Measurements from ENCODE around the gene VTI1A.

- PRO-cap: no peak
- RAMPAGE, long total RNA: start-site peak on the plus strand at chr10:110964301-110964346, 124 reads
These were observed 44.9 kb downstream of the SHOC2 start for GRCh38 chr10:110964161-110964936.

- PRO-cap: no peak
- RAMPAGE, long total RNA: start-site peak on the minus strand at chr10:112215176-112215513, 6 reads
These were observed 31.9 kb upstream of the GPAM start for GRCh38 chr10:112215194-112216128.

DNA sequence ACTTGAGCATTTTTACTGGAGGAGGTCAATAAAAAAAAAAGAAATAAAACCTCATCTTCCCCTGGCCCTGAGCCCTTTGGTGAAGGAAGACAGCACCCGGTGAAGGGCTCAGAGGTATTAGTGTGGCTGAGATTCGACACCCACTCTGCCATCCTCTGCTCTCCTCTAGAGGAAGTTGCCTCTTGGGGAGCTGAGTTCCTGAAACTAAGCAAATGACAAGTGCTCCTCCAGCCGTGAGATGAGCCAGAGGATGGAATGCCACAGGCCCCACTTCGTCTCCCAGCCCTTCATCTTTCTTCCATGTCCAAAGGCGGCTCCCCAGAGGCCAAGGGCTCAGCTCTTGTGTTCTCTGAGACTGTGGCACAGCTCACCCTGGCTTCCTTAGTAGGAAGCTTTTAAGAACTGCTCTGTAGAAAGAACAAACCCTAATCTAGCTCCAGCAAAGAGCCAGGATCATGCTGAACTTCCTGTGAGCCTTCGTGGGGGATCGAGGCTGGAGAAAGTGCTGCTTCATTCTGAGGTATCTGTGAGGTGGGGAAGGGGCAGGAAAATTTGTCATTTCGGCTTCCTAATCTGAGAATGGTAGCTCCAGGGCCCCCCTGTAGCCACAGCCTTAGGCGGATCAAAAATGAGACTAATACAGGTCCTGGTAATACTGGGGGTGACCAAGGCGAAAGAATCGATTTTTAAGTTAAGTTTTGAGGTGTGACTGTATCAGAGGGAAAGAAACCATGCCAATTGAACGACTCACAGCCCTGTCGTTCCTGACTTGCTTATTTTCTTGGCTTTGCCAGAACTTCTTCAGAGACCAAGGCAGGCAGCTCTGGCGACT is 1.3 kb downstream of the ACSL5 start:
- PRO-cap: unidirectional peak, plus-strand start at position 236 of the sequence
- RAMPAGE, long total RNA: no peak

- PRO-cap: bidirectional peak, plus-strand start at chr10:112447223, minus-strand start at chr10:112446914
- RAMPAGE, long total RNA: start-site peak on the minus strand at chr10:112446737-112446758, 17 reads; start-site peak on the minus strand at chr10:112446890-112446940, 330 reads; start-site peak on the plus strand at chr10:112447212-112447273, 790 reads; start-site peak on the plus strand at chr10:112447345-112447382, 61 reads
These were observed at the start of gene VTI1A for GRCh38 chr10:112446646-112447920. VTI1A (plus strand) TSS chr10:112447215.

DNA sequence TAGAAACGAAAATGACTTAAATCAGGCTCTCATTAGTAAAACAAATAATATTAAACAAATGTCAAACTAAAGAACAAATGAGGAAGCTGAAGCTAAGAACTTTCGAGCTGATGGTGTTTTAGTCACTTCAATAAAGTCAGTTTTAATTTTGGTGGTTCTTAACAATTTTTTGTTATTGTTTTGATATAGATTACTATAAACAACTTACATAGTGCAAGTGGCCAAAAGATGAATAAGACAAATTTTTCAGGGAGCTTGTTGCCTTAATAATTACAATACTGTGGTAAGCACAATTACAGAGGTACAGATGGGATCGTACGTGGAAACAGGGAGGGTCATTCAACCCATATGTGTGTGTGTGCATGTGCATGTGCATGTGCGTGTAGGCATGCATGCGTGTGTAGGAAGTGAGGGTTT is 33.2 kb downstream of the VTI1A start:
- PRO-cap: no peak
- RAMPAGE, long total RNA: no peak

GRCh38 chr10:112831437-112831816 is 118.6 kb upstream of the TCF7L2 start:
- PRO-cap: no peak
- RAMPAGE, long total RNA: no peak

DNA sequence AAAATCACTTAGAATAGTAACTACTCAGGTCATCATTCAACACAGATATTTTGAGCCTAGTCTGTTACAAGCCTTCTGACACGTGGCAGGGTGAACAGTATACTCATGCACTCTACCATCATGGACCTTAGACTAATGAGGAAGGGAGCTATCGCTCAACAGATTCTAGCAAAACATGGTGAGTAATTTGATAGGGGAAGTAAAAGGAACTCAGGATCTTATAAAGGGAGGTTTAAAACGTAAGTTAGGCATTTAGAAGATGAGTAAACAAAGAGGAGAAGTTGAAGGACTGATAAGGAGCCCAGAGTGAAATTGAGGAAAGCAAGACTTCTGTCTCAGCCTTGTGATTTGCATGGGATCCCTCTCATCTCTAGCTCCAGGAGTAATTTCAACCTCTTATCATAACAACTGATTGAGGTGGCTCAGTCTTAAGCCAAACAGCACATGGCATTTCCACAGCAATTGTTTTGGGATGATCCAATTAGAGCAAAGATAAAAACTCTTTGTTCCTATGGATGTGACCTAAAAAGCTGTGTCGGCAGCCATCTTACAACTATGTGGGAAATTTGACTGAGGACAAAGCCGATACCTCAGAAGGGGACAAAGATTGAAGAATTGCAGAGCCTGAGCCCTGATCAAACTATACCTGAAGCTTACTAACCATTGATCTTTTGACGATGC is 69.0 kb upstream of the TCF7L2 start:
- PRO-cap: no peak
- RAMPAGE, long total RNA: no peak

DNA sequence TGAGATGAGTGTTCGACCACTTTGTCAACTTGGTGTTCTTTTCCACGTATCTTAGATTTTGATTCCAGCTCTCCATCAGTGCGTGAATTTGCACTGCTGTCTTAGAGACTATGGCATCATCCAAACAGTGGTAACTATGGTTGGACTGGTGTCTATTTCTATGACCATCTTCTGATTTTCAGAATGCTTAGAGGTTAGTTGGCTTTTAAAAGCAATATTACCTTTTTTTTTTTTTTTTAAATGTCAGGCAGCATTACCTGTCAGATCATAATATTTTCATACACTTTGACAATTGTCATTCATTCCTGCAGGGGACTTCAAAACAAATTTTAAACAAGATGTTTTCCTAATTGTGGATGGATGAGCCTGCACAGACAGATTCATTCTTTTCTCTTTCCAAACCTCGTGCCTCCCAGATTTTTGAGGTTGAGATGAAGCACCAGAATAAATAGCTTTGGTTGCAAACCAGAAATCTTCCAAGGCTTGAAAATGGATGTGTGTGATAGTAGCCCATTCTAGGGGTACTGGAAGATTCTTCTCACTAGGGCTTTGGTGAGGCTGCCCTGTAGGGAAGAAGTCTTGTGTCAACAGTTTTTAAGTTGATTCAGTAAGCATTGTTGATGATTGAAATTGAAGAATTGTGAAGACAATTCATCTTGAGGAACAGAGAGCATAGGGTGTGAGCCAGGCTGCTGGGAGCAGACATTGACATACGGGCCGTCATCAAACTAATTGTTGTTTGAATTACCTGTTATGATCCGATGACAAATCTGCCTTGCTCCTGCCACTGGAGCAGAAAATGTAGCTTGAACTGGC is 26.9 kb downstream of the TCF7L2 start:
- PRO-cap: no peak
- RAMPAGE, long total RNA: start-site peak on the plus strand centred at position 477 of the sequence, 291 bp wide, 21 reads

DNA sequence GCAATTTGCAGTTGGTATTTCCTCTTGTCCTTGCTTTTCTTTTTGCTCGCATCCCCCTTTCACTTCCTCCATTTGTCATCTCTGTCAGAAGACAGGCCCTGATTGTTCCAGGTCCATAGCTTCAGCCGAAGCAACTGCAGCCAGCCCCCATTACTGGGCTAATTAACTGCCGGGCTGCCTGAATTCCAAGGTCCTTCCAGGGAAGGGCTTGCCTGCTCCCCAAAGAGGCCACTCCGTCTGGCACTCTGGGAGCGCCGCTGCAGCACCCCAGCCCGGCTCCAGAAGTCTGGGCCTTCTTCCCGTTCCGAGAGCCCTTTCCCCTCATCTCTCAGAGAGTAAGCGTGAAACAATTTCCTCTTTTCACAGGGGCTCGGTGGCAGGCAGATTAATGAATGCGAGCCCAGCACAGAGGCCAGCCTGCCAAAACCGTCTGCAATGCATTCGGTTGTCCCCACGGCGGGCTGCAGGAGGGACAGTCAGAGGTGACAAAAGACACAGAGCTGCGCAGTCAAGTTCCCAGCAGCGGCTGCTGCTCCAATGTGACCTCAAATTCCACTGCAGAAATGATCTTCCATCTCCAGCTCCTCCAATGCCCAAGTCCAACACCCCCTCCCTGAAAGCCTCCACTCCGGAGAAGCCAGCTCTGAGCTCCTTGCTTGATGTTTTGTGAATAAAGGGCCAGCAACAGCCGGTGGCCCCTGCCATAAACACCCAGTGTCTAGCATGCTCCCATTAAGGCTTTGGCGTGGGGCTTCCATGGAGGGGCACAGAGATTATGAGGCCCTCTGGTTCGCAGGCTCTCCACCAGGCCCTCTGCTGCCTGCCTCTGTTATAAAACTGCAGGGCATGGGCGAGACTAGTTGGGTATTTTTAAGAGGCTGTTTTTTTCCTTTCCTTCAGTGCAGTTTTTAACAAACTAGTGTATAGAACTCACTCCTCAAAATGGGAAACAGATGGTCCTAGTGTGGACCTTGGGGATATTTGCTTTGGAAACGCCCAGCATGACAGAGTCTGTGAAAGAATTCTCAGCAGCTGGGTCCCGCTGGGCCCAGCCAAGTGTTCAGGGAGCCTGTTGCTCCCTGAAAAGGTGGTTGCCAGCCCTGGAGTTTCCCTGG is 279.2 kb upstream of the HABP2 start:
- PRO-cap: no peak
- RAMPAGE, long total RNA: no peak

DNA sequence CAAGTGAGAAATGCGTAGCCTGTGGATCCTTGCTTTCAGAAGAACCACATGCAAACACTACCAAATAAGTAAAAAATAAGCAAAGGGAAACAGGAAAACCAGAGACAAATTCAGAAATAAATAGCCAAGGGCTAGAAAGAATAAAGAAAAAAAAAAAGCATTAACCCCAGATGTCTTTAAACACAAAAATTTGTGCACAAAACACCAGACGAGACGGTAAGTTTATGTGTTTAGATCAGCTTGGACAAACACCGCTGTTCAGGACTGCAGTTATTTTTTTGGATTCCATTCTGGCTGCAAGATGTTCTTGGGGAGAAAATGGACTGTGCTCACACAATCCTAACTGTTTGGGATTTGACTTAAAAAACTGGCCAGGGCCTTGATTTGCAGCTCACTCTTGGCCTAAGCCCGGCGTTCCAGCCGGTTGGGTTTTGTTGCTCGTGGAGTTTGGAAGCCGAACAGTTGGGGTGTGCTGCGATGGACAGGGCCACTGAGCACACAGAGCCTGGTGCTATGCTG is 168.0 kb upstream of the HABP2 start:
- PRO-cap: no peak
- RAMPAGE, long total RNA: no peak

DNA sequence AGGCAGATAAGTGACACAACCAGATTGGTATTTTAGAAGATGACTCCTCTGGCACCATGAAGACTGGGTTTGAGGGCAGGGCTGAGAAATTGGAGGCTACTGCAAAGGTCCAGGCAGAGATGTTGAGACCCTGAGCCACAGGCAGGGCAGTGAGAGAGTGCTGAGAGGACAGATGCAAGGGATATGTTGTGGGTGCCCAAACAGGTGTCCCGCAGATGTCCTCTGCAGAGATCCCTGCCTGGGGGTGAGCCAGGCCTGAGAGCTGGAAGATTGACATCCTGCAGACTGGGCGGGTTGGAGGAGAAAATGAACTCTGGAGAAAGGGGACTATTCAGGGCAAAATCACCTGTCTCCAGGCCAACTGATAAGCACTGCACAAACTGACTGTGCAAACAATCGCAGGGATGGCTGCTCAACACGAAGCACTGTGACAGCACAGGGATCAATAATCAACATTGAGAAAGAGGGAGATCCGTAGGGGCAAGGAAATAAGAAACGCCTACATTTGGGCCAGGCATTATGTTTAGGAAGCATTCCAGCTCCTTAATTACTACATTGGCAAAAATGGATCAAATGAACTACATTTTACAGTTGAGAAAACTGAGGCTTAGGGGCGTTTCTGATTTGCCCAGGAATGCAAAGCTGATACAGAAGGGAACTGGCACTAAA is 11.7 kb upstream of the HABP2 start:
- PRO-cap: no peak
- RAMPAGE, long total RNA: no peak

GRCh38 chr10:113550295-113550734 is 2.5 kb upstream of the HABP2 start:
- PRO-cap: no peak
- RAMPAGE, long total RNA: no peak

DNA sequence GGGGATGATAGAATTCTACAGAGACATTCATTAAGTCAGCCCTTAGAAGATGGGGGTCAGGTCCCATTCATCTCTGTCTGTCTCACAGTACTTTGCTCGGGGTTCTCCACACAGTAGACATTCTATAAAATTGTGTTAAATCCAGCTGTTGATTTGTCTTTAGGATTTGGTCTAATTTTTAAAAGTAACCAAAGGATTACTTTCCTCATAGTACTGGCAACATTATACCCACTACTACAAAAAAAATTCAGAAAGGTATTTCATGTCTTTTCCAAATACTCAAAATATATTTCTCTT is 31.8 kb downstream of the HABP2 start:
- PRO-cap: no peak
- RAMPAGE, long total RNA: no peak

DNA sequence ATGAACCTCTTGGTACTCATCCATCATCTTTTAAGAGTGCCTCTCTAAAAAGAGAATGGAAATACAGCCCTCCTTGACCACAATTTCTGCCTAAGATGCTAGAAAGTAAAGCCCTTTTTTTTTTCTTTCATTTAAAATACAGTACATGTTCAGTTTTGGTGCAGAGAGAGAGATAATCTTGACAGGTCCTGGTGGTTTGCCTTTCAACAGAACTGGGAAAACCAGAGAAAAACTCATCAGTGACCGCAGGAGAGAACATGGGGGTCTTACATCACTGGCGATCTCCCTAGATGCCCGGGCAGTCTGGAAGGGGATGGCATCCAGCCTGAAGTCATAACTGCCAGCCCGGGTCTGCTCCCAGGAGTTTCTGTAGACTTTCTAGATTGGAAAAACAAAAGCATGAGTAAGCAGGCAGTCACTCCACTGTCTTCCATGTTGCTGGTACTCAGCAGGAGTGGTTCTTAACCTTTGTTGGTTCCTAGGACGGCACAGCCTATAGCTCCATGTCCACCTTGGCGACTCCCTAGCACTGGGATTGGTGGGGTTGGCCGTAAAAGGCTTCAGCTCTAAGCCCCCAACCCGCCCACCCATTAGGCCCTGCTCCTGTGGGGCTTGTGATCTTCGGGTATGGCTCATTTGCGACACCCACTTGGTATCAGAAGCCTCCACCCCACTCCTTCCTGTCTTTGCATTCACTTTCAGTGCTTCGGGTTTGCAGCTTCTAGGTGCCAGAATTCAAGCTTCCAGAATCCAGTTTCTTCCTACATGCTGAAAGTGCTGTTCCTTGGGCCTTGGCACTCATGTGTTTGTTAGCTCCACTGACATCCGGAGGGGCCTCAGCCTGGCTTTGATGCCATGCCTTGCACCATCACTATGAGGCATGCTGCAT is 39.3 kb downstream of the HABP2 start:
- PRO-cap: no peak
- RAMPAGE, long total RNA: no peak

DNA sequence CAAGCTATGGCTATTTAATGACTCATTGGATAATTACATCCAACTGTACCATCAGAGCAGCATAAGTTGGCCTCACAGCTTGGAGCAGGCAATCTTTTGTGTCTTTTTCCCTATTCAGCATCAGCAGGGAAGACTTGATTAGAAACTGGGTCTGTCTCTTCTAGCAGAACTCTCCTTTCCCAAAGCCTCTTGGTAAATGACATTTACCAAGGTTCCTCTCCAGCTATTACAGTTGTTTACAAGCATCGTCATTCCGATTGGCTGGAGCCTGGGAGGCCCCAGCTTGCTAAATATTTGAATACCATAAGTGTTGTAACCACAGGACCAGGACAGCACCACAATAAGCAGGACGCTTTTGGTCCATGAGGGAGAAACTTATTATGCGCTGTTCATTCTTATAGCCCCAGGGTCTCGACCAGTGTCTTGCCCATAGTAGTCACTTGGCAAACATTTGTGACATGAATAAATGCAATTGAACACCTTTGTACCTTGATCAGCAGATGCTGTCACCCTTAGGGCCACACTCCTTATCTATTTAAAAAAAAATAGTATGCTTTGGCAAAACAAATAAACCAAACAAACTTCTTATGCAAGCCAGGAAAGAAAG is 33.0 kb downstream of the NRAP start:
- PRO-cap: no peak
- RAMPAGE, long total RNA: no peak

GRCh38 chr10:113703483-113703982 is 23.8 kb downstream of the CASP7 start:
- PRO-cap: no peak
- RAMPAGE, long total RNA: no peak

- PRO-cap: no peak
- RAMPAGE, long total RNA: no peak
These were observed 29.4 kb downstream of the CASP7 start for GRCh38 chr10:113709082-113709465.

- PRO-cap: no peak
- RAMPAGE, long total RNA: no peak
These were observed 20.6 kb upstream of the ADRB1 start for GRCh38 chr10:114022974-114023482.

DNA sequence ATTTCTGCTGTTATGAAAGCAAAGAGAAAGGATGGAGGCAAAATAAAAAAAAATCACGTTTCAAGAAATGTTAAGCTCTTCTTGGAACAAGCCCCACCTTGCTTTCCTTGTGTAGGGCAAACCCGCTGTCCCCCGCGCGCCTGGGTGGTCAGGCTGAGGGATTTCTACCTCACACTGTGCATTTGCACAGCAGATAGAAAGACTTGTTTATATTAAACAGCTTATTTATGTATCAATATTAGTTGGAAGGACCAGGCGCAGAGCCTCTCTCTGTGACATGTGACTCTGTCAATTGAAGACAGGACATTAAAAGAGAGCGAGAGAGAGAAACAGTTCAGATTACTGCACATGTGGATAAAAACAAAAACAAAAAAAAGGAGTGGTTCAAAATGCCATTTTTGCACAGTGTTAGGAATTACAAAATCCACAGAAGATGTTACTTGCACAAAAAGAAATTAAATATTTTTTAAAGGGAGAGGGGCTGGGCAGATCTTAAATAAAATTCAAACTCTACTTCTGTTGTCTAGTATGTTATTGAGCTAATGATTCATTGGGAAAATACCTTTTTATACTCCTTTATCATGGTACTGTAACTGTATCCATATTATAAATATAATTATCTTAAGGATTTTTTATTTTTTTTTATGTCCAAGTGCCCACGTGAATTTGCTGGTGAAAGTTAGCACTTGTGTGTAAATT is 2.6 kb downstream of the ADRB1 start:
- PRO-cap: no peak
- RAMPAGE, long total RNA: no peak

GRCh38 chr10:114068186-114068622 is 24.5 kb downstream of the ADRB1 start:
- PRO-cap: no peak
- RAMPAGE, long total RNA: no peak